A673 (cell line): ENCODE measurements around a stretch of chr5.

DNA sequence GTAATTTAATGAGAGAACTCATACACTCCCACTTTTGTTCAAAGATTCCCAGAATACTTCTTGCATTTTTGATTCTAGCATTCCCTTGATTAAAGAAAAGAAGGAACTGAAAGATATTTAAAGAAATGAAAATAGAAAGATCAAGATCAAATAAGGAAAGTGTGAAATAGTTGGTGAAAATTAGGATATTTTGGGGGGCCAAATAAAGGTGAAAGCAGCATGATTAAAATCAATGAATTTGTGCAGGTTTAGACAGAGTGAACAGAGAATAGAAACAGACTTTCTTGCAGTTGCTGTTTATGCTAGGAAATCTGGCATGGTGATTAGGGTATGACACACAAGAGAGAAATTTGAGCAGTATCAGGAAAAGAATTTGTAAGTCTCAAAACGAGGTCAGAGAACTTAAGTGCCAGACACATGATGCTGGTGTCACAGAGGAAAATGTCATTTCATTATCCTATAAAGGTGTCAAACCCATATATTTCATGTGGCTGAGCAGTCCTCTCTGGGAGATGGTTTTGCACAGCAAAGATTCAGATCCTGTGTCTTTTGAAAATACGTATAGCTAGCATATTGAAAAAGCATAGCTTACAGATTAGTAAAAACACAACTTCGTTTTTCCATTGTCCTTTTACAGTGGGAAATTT lies 15.7 kb downstream of the LVRN start:
- PRO-cap, result no peak

GRCh38 chr5:116159343-116159797 lies 74.5 kb downstream of the COMMD10 start:
- PRO-cap, result no peak

DNA sequence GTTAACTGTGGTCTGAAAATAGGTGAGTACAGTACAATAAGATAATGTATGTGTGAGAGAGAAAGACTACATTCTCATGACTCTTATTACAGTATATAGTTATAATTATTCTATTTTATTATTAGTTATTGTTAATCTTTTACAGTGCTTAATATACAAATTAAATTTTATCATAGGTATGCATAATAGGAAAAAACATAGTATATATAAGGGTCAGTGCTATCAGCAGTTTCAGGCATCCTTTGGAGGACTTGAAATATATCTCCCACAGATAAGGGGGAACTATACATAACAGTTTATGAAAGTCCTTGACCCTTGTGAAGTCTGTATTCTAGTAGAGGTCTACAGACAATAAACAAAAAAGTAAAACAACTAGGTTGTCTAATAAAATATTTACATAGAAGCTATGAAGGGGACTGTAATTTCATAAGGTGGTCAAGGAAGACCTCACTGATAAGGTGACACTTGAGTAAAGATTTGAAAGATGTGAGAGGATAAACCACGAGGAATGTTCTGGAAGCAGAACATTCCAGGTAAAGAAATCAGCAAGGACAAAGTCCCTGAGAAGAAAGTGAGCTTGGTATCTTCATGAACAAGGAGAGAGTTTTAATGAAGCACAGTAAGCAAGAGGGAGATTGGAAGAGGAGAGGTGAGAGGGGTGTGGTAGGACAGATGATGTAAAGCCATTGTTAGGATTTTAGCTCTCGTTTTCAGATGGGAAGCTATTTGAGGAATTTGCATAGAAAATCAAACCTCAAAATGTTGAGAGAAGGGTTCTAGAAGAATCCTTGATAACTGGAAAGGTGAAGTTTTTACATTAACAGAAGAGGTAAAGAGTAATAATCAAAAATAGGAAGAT lies 148.6 kb downstream of the COMMD10 start:
- PRO-cap, result no peak

DNA sequence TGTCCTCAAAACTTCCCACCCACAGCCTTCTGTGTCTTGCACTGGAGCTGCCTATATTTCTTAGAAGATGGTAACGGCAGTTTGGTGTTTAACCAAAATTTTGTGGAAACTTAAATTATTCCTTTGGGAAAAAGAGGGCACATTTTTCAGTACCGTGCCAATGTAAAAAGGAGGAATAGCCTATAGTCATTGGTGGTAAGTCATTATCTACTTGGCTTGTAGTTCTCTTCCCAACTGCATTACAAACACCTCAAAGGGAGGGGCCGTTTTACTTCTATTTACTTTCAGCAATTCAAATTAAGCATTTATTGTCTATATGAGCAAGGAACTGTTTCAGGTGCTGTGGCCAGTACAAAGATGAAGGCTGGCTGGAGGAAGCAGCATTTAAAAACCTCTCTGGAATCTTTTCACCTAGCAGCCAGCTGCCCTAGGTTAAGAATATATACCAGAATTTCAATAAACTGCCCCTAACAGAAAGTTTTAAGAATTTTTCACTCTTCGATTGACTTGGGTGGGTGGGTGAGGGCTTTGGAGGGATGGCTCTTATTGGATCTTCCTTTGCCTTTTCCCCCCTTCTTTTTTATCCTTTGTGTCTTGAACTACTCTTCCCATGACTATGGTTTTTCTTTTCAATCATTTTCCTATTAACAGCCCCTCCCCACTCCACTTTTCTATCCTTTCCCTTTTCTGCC lies 48.9 kb downstream of the SEMA6A start:
- PRO-cap, result no peak

- PRO-cap, result no peak
These were observed 102.1 kb upstream of the SEMA6A start for GRCh38 chr5:116676668-116677176.

DNA sequence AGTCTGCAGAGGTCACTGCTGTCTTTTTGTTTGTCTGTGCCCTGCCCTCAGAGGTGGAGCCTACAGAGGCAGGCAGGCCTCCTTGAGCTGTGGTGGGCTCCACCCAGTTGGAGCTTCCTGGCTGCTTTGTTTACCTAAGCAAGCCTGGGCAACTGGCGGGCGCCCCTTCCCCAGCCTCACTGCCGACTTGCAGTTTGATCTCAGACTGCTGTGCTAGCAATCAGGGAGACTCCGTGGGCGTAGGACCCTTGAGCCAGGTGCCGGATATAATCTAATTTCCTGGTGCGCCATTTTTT lies 769.0 kb upstream of the SEMA6A start:
- PRO-cap, result no peak

- PRO-cap, result no peak
These were observed 426.4 kb downstream of the DTWD2 start for GRCh38 chr5:118561951-118562320.

- PRO-cap, result no peak
These were observed 150.7 kb downstream of the DTWD2 start for GRCh38 chr5:118837383-118838279.

GRCh38 chr5:119117170-119118020 lies 46.5 kb downstream of the DMXL1 start:
- PRO-cap, result no peak

GRCh38 chr5:119269139-119269905 lies 86.5 kb upstream of the TNFAIP8 start:
- PRO-cap, result no peak

GRCh38 chr5:119299361-119300612 lies 56.0 kb upstream of the TNFAIP8 start:
- PRO-cap, result no peak

GRCh38 chr5:119323526-119323963 lies 32.3 kb upstream of the TNFAIP8 start:
- PRO-cap, result no peak

DNA sequence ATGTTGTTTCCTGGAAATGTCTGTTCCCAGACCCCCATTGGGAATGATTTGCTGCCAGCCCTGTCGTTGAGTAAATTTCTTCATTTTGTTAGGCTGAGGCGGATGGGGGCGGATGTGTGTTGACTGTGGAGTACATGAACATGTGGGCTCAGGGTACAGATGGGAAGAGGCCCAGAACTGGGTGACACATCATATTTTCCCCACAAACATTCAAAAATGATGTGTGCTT lies 28.8 kb upstream of the TNFAIP8 start:
- PRO-cap, result no peak

DNA sequence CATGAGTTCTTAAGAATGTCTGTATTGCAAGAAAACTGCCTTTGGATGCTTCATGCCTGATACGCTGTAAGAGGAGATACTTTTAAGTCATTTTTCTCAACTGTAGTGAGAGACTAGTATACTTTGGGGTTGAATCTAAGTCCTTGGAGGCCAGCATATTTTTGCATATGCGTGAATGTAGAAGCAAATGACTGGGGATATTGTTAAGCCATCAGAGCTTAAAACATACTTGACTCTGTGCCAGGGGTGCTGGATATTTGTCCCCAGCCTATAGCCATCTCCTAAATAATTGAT lies 2.3 kb downstream of the TNFAIP8 start:
- PRO-cap, result no peak

- PRO-cap, result no peak
These were observed 76.6 kb downstream of the FAM170A start for GRCh38 chr5:119705914-119706470.

DNA sequence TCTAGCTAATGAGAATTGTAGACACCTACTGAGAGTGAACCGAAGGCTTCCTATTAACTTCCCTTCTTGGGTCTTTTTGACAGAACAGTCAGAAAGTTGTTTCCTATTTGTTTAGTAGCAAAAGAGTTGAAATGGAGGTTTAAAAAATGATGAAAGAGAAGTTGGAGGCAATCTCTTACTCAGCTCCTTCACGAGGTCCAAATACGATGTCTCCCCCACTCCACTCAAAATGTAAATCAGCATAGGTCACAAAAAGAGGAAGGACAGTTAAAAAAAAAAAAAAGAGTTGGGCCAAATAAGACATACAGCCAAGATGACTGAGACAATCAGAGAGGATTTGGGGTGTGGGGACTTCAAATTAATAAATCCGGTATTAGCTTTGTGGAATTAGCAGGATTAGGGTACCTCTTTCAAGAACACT lies 769 bp upstream of the PRR16 start:
- PRO-cap, result no peak

GRCh38 chr5:122163622-122164473 lies 3.9 kb downstream of the ENSG00000250803 start:
- PRO-cap, result unidirectional peak, plus-strand start at chr5:122163804

GRCh38 chr5:122383375-122383778 lies 71.3 kb downstream of the SNCAIP start:
- PRO-cap, result no peak

DNA sequence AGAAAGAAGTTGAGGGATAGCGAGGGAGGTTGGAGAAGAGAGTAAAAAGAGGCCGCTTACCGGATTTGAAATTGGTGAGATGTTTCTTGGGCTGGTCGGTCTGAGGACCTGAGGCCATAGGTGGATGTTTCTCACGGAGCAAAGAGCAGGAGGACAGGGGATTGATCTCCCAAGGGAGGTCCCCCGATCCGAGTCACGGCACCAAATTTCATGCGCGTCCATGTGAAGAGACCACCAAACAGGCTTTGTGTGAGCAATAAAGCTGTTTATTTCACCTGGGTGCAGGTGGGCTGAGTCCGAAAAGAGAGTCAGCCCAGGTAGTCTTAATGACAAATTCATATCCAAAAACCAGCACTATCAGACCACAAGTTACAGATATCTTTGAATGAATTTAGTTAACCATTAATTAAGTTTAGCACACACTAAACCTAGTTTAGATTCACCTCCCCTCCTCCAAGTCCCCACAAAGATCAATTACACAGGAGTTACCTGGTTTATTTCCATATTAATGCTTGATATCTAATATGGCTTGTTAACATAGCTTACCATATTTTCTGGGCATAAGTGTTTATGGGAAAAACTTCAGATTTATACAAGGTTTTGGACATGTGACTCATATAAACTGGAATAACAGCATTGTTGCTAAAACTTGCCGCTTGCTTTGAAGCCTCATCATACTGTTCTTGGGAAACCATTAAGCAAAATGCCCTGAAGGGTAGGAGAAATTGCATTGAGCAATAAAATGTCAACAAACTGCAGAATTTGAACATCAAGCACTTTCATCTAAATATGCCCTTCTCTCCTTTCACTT lies 166.7 kb downstream of the SNCAIP start:
- PRO-cap, result no peak

GRCh38 chr5:122500670-122501285 lies 188.7 kb downstream of the SNCAIP start:
- PRO-cap, result no peak